Vein endothelial cell (primary cell): ENCODE measurements around a stretch of chr7.

DNA sequence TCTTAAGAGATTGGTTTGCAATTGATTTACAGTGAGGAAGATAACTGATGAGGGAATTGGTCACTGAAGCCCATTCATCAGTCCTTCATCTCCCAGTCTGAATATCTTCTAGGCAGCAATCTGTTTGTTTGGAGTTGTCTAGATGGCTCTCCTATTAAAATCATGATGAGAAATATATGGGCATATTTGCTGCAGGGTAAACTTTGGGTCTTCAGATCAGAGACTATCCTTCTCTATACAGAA, 473.8 kb downstream of the ARL4A start:
- CAGE, long polyA plus RNA: no peak

DNA sequence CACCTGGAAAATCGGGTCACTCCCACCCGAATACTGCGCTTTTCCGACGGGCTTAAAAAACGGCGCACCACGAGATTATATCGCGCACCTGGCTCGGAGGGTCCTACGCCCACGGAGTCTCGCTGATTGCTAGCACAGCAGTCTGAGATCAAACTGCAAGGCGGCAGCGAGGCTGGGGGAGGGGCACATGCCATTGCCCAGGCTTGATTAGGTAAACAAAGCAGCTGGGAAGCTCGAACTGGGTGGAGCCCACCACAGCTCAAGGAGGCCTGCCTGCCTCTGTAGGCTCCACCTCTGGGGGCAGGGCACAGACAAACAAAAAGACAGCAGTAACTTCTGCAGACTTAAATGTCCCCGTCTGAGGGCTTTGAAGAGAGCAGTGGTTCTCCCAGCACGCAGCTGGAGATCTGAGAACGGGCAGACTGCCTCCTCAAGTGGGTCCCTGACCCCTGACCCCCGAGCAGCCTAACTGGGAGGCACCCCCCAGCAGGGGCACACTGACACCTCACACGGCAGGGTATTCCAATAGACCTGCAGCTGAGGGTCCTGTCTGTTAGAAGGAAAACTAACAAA, 182.9 kb downstream of the ETV1 start:
- CAGE, long polyA plus RNA: no peak

DNA sequence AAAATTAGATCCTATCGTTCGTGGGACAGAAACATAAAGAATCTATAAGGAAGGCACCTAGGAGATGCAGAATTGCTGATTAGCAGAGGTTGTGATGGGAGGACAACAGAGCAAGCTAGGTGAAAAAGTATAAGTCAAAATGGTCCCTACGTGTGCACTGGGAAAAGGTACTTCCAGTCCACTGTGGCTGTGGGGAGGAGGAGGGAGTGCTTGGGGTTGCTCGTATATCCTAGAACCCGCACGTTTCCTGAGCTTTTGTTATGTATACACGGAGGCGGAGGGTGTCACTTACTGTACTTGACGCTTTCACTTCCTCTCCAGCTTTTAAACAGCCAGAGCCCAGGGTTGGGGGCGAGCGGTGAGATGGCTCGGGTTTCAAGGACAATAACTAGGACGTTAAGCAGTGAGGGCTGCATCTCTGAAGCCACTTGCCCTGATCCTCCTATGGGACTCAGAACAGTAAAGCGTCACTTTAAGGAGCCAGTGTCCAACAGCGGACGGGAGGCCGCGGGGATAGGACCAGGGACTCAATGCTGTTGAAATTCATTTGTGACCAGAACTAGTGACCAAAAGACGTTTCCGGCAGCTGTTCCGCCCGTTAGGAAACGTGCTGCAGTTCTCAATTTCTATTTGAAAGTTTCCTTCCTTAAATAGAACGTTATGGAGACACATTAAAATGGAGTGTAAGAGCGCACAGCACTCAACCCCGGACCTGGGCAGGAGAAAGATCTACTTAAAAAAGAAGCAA, 969 bp upstream of the ETV1 start:
- CAGE, long polyA plus RNA: no peak

DNA sequence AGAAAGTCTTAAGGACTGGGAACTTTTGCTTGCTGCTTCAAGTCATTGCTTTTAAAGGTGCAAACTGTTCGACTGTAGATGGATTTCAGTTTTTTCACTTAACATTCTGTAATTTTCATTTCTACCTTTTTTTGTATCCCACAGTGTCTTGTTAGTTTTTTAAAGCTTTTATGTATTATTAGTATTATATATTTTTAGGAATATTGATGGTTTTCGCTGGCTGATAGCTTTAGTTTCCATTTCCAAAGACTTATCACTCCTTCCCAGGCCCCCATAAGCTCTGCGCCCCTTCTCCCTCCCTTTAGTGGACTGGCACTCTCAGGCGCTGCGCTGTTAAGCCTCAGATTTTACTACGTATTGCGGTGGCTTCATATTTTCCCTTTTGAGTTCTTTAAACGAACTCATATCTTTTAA, 2.4 kb upstream of the ETV1 start:
- CAGE, long polyA plus RNA: no peak

GRCh38 chr7:14761481-14761944, 141.0 kb downstream of the DGKB start:
- CAGE, long polyA plus RNA: no peak

- CAGE, long polyA plus RNA: no peak
Measured at GRCh38 chr7:15015318-15016192, 113.0 kb upstream of the DGKB start.

GRCh38 chr7:15547043-15547999, 14.5 kb downstream of the AGMO start:
- CAGE, long polyA plus RNA: no peak

DNA sequence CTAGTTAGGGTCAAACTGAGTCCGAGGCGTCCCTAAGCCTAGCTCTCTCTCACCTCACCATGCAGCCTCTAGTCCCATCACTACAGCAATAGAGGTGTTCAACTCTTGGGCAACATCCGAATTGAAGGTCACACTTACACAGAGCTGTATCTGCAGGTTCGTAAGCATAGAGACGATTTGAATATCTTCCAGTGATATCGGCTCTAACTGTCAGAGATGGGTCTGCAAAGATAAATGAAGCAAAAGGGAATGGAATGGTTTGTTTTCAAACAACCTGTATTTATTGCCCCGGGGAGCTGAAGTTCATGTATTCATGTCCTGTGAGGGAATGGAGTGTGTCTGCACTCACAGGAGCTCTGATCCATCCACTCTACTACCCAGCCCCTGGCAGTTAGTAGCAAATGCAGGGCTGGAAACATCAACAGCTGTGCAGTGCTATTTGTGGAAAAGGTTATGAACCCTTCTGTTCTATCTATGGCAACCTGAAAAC, 10.0 kb downstream of the AGR2 start:
- CAGE, long polyA plus RNA: no peak

DNA sequence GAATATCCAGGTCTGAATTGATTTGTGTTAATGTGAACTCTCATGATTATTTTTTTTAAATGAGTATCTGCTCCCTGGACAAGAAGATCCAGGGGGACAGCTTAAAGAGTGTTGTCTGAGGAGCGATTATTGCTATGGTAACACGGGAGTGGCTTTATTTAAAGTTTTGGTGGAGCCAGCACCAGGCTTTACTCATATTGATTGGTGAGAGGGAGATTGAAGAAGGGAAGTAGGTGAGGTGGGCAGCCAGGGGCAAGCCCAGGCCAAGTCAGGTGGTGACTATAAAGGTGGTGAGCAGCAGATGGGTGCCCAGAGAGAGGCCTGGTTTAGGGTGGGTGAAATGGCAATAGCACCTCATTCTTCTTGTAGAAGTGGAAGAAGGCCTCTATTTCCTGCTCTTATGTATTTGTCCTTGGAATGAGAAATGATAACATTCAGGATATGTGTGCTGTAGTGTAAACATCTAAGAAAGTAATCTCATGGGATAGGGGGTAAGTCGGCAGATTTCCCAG, 10.3 kb upstream of the AGR2 start:
- CAGE, long polyA plus RNA: no peak

- CAGE, long polyA plus RNA: no peak
Measured at GRCh38 chr7:16905176-16905660, 23.4 kb upstream of the AGR3 start.

GRCh38 chr7:17030595-17031026, 148.8 kb upstream of the AGR3 start:
- CAGE, long polyA plus RNA: no peak

GRCh38 chr7:17302586-17303069, 4.2 kb downstream of the AHR start:
- CAGE, long polyA plus RNA: no peak

GRCh38 chr7:17311955-17312422, 13.5 kb downstream of the AHR start:
- CAGE, long polyA plus RNA: no peak

DNA sequence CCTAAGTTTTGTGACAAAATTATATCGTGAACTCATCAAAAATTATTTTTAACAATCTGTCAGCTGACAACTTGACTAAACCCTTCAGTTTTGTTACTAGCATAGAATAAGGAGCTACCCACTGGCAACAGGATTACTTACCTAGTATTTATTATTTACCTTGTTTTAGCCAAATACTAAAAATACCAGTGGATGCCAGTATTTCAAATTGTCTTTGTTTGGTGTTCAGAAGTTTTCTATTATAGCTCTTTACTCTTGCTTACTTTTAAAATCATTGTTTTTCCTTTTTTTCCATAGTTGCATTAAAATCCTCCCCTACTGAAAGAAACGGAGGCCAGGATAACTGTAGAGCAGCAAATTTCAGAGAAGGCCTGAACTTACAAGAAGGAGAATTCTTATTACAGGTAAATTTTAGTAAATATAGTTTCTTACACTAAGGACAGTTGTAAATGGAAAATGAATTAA, 23.8 kb downstream of the AHR start:
- CAGE, long polyA plus RNA: no peak

DNA sequence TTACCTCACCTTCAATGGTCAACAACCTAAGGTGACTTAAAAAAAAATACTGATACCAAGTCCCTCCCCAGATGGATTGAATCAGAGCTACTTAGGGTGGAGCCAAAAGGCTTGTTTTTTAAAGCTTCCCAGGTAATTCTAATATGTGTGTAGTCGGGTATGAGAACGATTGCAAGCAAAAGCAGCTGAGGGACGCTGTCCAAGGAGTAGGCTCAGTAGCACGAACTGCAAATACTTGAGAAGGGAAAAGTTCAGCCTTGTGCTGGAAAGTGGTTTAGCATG, 76.1 kb downstream of the AHR start:
- CAGE, long polyA plus RNA: no peak

DNA sequence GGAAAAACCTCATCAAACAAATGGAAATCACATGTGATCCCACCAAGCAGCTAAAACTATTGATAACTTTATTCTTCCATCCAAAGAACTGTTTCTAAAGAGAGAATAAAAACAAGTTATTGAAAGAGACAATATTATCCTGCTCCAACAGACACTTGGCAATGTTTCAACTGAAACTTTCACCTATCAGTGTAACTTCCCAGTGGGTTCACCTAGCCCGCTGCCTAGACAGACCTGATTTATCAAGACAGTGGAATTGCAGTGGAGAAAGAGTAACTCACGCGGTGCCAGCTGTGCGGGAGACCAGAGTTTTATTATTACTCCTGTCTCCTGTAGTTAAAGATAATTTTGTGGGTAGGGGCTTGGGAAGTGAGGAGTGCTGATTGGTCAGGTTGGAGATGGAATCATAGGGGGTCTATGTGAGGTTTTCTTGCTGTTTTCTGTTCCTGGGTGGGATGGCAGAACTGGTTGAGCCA, 199.8 kb downstream of the AHR start:
- CAGE, long polyA plus RNA: no peak

DNA sequence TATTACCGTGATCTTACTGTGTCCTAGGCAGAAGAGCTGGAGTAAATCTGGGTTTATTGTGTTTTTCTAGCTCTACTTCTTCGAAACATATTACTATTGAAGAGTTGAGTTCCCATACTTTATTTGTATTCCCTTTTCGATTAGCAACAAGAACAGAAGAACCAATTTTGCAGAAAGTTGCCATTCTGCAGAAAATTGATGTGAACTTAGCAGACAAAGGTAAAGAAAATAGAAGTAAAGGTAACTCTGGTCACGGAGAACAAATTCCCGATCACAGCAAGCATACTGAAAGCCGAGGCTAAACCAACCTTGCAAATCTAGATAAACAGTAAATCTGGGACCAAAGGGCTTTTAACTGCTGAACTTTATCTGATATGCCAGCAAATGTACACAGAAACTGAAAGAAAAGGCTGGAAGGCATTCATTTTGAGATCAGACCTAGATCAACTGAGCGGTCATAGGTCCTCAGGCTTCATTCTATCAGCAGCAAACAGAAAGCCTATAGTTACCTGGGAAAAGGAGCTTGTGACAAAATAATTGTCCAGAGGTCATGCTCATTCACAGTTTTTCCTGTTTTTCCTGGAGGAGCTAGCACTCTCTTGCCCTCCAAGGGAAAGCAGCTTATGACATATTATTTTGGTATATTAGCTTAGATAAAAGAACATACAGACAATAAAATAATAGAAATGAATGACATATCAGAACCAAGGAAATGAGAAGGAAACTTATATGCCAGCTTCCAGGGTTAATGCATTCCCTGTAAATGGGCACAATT, 320.1 kb downstream of the AHR start:
- CAGE, long polyA plus RNA: no peak

DNA sequence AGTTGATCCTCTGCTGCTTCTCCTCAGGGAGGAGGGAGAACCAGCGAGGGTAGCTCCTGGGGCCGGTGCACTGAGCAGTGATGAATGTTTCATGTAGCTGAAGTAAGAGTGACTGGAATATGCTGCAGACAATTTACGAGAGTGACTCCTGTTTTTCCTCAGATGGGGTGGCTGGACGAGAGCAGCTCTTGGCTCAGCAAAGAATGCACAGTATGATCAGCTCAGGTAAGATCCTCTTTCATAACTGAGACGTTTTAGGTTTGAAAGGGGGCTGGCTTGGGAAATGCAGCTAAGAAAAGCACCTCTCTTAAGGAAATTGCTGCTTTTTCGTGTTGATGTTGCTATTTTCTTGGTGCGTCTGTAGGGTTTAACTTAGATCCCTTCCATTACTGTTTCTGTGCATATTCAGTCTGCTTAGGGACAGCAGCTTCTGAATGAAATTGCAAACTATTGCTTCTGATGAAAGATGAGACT, 588 bp downstream of the HDAC9 start:
- CAGE, long polyA plus RNA: no peak

GRCh38 chr7:18530454-18531063, 35.0 kb downstream of the HDAC9 start:
- CAGE, long polyA plus RNA: no peak

DNA sequence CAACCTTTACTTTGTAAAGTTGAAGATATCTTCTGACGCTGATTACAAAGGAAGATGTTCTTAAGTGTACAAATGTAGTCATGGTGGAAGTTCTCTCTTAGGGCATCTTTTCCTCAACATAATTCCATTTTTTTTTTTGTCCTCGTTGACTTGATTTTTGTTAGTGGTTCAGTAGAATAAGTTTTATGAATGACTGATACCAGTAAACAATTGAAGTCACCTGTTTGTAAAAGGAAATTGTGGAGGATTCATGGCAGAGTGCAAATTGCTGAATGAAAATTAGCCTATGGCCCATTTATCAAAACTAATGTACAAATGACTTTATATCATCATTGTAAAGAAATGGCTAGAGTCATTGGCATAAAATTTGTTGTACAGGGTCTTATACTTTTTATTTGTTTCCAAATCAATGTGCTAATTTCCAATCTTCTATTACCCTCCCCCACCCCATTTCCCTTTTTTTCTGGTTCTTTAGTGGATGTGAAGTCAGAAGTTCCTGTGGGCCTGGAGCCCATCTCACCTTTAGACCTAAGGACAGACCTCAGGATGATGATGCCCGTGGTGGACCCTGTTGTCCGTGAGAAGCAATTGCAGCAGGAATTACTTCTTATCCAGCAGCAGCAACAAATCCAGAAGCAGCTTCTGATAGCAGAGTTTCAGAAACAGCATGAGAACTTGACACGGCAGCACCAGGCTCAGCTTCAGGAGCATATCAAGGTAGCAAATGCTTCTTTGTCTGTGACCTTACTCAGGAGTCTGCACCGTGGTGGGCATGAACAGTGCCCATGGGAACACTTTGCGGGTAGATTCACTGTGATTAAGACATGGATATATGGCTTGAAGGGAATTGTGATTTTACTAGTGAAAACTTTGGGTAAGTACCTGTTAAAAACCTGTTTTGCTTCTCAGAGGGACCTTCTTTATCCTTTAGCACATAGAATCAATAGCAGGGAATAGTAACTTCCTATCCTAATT, 89.5 kb downstream of the HDAC9 start:
- CAGE, long polyA plus RNA: no peak